Neutrophil (primary cell): ENCODE measurements around the gene HACD2.

DNA sequence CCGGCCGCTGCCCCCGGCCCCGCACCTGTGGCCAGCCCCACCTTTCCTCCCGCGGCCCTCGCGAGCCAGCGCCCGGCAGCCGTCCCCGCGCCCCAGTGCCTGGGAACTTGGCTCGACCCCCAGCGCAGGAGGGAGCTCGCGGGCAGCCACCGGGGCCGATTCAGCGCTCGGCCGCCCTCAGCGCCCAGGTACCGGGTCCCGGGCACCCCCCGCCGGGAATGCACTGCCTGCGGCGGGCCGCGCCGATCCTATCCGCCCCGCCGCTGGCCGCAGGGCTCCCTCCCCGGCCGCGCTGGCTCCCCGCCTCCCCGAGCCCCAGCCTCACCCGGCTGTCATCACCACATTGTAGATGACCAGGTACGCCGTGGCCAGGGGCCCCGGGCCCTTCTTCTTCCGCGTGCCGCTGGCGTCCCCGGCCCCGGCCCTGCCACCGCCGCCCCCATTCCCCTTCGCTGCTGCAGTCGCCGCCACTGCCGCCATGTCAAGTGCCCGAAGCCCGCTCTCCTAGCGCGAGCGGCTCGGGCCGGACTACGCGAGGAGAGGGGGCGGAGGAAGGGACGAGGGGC, at the start of gene HACD2:
HACD2 (minus strand) TSS at position 506 of the 566 bp plus-strand sequence.
- PRO-cap = unidirectional peak, minus-strand start at position 480 of the sequence; unidirectional peak, minus-strand start at position 506 of the sequence

DNA sequence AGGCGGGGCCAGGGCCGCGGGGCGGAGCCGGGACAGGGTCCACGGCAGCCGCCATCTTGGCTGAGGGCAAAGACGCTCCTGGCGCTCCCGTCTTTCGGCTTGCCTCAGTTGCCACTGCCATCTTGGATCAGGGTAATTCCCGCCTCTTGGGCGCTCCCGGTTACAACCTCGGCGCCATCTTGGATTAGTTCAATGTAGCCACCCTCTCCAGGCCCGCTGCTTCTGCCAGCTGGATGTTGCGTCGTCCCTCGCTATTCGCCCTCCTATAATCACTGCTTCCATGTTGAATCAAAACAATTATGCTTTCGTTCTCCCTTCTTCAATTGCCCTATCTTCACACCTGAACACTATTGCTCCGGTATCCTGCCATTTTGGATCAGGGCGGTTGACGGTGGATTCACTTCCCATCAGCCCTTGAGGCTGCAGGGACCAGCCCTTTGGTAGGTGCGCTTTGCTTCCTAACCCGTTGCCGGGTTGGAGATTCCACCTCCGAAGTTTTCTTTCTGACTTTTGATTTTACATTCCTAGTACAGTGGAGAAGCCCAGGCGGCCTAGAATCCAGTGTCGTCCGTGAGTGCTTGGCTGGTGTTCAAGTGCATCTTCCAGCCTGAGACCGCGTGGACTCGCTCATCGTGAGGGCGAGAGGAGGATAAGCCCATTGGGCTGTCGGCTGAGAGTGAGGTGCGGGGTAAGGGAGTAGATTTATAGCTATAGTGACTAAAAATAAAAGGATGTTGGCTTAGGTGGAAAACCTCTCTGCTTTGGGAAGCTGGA, 448 bp upstream of the HACD2 start:
- PRO-cap = no peak

DNA sequence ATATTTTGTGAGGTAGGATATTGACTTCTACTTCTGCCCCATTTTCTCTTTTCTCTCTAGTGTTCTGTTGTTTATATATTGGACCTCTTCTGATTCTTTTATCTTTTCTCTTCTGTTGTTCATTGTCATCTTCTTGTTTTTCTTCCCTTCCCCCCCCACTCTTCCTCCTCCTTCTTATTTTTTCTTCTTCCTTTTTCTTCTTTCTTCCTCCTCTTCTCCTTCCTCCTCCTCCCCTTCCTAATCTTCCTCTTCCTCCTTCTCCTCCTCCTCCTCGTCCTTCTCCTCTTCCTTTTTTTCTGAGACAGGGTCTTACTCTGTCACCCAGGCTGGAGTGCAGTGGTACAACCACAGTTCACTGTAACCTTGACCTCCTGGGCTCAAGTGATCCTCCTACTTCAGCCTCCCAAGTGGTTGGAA, 15.0 kb upstream of the HACD2 start:
- PRO-cap = no peak

- PRO-cap = no peak
These were observed 43.8 kb upstream of the HACD2 start for GRCh38 chr3:123628705-123628938.

- PRO-cap = no peak
These were observed 74.8 kb upstream of the HACD2 start for GRCh38 chr3:123659616-123660159.

- PRO-cap = no peak
These were observed 92.2 kb upstream of the HACD2 start for GRCh38 chr3:123676898-123677610.

DNA sequence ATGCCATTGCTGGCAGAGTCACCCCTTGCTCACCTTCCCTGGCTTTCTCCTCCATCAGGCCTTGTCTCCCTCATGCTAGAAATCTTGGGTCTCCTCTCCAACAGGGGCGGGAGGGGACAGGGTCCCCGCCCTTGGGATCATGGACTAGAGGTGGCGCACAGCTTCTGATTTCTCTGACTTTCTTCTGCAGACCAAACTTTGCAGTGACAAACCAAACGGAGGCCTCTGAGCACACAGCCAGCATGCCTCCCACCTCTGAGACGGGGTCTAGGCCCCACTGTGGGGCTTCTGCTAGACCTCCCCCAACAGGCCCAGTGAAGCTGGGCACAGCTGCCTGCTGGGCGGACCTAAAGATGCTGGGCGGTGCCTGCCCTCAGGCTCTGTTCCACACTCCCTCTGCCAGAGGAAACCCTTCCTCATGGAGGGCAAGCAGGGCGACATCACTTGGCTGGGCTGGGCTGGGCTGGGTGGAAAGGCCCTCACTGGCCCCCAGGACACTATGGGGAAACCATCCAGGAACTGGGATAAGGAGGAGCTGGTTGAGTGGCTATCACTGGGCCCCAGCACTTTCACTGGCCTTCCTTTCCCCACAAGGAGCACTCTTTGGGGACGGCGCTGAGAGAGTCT, 97.9 kb upstream of the HACD2 start:
- PRO-cap = no peak

GRCh38 chr3:123696827-123697266, 112.0 kb upstream of the HACD2 start:
- PRO-cap = no peak

DNA sequence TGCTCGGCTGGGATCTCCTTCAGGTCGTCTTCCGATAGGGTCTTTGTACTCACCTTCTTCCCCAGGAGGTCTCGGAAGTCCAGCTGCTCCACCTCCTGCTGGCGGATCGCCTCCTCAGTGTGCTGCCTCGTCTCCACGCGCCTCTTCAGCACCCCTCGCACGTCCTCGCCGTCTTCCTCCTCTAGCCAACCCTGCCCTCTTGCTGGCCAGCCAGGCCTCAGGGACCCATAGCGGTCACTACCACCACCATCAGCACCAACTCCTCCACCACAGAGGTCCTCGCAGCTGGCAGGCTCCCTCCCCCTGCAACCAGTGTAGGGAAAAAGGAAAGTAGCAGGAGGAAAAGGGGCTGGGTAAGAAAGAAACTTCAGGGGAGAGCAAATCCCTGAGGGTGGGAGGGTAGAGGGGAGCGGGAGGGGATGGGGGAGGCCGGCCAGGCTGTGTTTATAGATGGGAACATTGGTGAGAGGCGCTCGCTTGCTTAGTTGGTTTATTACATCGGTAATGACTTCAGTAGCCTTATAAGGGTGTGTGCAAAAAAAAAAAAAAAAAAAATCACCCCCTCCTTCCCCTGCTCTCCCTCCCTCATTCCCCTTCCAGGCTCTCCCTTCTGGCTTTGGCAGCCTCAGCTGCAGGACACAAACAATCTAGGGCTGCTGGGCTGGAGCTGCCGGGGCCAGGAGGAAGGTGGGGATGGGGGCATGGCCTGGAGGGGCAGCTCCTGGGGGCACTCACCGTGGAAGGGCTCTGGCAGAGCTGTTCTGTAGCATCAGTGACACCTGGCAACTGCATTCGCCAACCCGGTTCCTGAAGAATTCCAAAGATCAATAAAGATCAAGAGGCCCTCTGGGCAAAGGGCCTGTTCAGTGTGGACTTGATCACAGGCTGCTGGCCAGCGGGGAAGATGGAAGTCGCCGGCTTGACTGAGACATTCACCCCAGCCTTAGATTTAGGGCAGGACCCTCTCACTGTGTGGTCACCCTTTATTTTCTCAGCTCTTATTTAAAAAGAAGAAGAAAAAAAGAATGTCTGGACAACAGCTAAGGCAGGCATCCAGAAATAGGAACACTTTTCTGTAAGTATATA, 116.2 kb upstream of the HACD2 start:
- PRO-cap = no peak

- PRO-cap = no peak
These were observed 135.1 kb upstream of the HACD2 start for GRCh38 chr3:123719654-123720682.

GRCh38 chr3:123750621-123751406, 133.3 kb downstream of the MYLK start:
- PRO-cap = no peak

- PRO-cap = no peak
These were observed 14.2 kb downstream of the CCDC14 start for GRCh38 chr3:123946693-123947456.

DNA sequence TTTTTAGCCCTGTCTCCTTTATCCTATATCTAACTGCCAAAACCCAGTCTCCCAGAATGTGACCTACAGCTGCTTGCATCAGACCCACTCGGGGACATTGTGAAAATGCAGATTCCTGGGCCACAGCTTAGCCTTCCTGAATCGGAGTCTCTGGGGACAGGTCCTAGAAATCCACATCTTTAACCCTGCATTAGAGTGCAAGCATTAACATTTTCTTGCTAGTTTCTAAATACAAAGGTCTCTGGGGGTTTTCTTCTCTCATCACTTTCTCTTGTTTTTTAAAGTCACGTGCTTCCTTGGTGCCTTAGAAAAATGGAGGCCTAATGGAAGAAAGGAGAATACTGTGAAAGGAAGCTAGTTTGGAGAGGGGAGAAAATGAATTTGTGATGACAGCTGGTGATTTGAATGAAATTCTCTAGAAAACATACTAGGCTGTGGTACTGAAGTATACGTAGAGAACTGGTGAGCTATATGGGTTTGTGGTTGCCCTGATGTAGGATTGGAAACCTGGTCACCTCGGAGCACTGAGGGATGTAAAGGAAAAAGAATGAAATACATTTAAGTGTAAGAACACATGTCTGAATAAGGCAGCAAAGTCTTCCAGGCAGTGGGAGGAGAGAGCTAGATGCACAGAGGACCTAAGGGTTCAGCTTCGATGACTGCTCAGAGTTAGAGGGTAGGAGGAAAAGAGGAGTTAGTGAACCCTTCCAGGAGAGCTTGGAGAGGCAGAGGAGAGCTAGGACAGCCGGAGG, 29.4 kb downstream of the KALRN start:
- PRO-cap = no peak

DNA sequence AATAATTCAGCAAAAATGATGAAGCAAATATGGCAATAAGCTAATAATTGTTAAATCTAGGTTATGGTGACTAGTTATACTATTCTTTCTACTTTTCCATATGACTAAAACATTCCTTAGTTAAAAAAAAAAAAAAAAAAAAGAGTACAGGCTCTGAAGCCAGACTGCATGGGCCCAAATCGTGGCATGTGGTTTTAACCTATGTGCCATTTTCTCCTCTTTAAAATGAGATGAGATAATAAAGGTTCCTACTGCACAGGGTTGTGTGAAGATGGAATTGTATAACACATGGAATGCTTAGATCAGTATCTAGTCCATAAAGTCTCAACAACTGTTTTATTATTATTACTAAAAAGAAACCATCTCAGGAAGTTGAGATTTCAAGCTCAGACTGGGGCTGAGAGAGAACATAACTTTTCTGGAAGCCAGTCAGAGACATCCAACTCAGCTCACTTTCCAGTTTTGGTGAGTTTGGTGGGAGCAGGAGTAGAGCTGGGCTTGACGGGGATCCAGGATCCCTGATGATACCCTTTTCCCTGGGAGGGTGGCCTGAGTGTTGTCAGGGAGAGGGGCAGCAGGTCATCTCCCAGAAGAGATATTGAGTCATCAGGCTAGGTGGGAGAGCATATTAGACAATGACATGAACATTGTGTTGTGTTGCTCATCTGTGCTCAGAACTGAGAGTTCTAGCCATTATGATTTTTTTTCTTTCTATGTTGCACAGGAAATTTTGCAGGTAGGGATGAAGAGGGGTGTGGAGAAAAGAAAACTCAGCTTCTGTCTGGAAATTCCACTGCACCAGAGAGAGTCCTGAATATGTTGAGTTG, 32.6 kb downstream of the KALRN start:
- PRO-cap = no peak

- PRO-cap = no peak
These were observed 45.7 kb downstream of the KALRN start for GRCh38 chr3:124078847-124079326.

DNA sequence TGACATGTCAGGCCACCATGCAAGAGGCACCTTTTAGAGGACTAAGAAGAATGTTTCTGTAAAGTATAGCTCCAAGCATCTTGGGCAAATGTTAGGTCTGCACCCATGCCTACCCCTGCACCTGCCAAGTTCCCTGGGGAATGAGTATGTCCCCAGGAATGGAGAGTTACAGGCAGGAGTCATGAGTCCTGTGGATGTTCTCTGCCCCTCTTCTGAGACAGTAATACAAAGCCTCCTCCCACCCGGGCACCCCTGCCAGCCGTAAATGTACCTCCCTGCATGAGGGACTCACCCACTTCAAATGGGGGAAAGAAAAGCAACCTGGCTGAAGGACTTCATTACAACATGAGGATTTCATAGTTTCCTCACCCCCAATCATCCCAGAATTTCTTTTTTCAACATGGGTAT, 30.1 kb upstream of the UMPS start:
- PRO-cap = no peak

DNA sequence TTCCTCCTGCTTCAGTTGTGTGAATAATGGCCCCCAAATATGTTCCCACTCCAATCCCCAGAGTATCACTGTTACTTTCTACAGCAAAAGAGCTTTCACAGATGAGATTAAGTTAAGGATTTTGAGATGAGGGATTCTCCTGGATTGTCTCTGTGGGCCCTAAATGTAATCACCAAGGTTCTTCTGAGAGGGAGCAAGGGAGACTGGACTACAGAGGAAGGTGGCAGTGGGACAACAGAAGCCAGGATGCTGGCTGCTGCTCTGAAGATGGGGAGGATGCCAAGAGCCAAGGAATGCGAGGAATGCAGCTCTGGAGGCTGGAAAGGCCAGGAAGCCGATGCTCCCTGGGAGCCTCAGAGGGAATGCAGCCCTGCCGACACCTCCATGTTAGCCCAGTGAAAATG, 43.9 kb downstream of the UMPS start:
- PRO-cap = no peak

- PRO-cap = no peak
These were observed 61.5 kb downstream of the UMPS start for GRCh38 chr3:124791479-124792371.

- PRO-cap = no peak
These were observed 66.3 kb downstream of the UMPS start for GRCh38 chr3:124796308-124797098.

GRCh38 chr3:124869550-124869760, 17.7 kb downstream of the ITGB5 start:
- PRO-cap = no peak